ENCODE measurements around a stretch of chr1.

DNA sequence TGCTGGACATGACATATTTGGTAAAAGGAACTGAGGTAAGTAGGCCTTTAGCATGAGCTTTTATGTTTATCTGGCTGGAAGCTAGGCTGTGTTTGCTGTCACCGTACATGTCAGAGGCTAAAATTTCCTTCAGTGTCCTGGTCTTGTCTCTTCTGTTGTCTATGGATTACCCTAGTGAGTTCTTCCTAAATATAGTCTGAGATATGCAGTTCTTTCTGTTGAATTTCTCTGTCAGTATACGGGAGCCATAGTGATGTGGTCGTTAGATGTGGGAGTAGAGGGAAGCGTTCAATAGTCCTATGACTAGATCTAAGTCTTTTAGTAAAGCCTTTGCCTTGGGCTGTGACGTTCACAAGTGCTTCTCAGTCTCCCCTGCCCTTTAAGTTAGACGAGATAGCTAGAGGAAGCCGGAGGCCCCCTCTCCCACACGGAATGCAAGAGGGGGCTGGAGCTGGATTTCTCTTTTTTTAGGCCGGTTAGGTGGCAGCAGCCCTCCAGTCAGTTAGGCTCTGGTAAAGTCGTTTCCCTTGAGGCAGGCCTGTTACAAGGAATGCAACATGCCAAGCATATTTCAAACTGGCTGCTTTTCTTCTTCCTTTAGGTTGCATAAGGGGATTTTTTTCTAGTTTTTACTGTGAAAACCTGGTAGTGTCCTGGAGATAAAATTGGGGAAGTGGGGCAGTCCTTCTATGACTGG, 28.5 kb downstream of the SDCCAG8 start:
- PRO-cap, result no peak
- RAMPAGE, long total RNA, 4 experiments, result no peak in any of the 4 experiments

DNA sequence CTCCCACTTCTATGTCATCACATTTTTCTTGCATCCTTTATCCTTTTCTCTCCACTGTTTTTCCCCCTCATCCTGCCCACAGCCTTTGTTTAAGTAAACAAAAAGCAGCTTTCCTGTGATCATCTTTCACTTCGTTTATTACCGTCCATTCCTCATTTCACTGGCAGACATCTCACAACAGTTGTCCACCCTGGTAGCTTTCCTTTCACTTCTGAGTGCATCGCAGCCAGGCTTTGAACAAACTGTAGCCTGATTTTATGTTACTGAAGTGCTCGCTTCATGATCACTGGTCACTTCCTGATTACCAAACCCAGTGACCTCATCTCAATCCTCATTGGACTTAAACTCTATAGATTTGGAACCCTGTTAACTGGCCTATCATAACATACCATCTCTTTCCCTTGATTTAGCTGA, 67.6 kb downstream of the SDCCAG8 start:
- PRO-cap, result no peak
- RAMPAGE, long total RNA, 4 experiments, result no peak in any of the 4 experiments

DNA sequence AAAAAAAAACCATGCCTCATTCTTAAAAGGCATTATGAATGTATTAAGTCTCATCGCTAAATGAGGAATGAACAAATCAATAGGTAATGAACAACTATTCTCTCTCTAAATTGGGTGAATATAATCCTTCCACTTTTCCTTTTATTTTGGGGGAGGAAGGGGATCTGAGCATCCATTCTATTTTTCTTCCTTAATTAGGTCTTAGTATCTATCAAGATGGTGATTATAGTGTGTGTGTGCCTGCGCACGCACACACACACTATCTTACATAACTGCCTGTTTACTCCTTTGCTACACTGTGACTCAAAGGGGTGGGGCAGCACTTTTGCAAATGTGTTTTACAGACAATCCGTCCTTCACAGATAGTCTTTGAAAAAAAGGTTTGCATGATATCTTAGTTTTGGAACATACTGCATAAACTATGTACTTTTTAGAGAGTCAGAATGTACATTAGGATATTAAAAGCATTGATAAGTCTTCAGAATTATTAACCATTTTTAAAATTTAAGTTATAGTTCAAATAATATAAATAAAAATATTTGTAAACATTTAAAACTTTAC, 191.5 kb downstream of the SDCCAG8 start:
- PRO-cap, result no peak
- RAMPAGE, long total RNA, 4 experiments, result no peak in any of the 4 experiments

DNA sequence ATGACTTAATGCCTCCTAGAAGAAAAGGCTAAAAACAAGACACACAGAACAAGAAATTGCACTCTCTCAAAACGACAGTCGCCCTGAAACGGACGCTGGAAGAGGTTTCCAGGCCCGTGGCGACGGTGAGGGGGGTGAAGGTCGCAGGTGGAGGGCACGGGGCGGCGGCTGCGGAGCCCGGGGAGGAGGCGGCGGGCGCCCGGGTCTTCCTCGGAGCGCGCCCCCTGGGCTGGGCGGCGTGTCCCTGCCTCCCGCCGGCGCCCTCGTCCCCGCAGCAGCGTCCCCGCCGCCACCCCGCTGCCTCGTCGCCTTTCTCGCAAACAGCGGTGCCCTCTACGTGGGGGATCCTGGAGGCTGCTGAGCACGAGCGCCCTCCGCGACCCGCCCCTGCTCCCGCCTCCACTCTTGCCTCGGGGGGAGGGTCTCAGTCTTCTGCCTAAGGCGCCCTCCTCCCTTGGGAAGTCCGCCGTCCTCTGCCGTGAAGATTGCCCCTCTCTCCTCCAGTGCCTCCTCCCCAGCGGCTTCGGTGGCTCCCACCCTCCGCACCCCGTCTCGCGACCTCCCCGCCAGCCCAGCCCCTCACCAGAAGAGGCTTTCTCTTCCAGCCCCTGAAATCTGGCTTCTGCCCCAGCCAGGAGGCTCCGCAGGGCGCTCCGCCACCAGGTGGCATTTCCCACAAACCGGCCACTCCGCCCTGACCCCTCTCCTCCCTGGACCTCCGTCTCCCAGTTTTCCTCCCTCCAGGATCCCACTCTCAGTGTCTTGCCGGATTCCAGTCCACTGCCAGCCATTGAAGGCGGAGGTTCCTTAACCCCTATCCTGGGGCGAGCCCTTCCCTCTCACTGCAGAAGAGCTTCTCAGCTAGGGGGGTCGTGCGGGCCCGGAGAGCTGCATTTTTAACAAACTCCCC, 227.4 kb downstream of the SDCCAG8 start:
- PRO-cap, result no peak
- RAMPAGE, long total RNA, 4 experiments, result no peak in any of the 4 experiments

- PRO-cap, result no peak
- RAMPAGE, long total RNA, 4 experiments, result no peak in any of the 4 experiments
These were observed 119.8 kb downstream of the AKT3 start for GRCh38 chr1:243729802-243730997.

- PRO-cap, result no peak
- RAMPAGE, long total RNA, 4 experiments, result no peak in any of the 4 experiments
These were observed 118.7 kb downstream of the AKT3 start for GRCh38 chr1:243731205-243731901.

GRCh38 chr1:243736831-243737677, 113.0 kb downstream of the AKT3 start:
- PRO-cap, result no peak
- RAMPAGE, long total RNA, 4 experiments, result no peak in any of the 4 experiments

DNA sequence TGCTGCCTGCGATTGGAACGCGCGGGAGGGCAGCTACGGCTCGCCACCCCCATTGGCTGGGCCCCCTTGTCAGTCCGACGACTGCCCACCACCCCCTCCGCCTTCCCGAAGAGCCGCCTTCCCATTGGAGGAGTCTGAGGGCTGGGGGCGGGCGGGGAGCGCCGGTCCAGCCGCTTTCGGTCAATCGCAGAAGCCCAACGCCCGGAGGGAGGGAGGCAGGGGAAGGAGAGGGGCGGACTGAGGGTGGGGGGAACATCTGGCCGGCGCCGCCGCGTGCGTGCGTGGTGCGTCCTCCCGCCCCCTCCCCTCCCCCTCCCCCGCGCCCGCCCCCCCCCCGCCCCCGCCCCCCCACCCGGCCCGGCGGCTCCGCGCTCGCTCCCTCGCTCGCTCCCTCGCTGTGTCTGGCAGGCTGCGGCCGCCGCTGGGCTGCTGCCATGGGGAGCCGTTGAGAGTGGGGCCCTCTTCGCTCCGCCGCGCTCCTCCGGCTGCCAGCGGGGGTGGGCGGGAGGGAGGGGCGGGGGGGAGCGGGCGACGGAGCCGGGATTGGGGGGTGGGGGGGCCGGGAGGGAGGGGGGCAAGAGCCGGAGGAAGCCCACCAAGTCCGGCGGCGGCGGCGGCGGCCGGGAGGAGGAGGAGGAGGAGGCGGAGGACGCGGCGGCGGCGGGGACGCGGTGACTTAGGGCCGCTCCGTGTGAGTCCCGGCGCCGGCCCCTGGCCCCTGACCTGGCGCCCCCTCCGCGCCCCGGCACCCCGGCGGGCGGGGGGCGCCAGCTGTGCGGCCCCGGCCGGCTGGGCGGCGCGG, 2.6 kb upstream of the ZBTB18 start:
- PRO-cap, result bidirectional peak, plus-strand start at position 190 of the sequence, minus-strand start outside the sequence; unidirectional peak, plus-strand start at position 398 of the sequence
- RAMPAGE, long total RNA, 4 experiments, result no peak in any of the 4 experiments

GRCh38 chr1:244052056-244052465, 978 bp downstream of the ZBTB18 start:
- PRO-cap, result no peak
- RAMPAGE, long total RNA, 4 experiments, result no peak in any of the 4 experiments

DNA sequence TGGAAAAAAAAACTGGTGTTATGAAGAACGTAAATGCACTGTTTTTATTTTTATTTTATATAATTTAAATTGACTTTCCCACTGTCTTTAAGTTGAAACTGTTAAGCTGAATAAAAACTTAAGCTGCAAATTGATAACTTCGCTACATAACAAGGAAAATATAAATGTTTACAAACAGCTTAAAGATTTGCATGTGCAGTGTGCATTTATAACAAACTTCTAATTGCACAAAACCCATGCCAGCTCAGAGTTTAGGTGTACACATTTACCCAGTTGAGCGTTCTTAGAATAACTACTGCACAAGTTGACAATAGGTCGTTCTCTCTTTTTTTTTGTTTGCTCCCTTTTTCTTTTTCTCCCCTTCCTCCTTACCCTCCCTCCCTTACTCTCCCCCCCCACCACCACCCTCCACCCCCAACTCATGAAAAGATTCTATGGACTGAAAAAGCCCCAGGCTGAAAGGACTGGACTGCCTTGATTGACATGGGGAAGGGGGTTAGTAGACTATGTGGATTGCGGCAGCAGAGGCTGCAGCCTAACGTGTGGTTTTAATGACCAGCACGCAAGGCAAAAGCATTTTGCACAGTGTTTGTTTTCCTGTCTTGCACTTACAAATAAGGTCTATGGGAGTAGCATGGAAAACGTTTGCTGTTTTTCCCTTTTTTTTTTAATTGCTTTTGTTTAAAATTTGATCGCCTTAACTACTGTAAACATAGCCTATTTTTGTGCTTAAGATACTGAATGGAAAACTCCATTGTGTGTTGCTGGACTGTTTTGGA, 5.4 kb downstream of the ZBTB18 start:
- PRO-cap, result no peak
- RAMPAGE, long total RNA, 4 experiments, result no peak in any of the 4 experiments

DNA sequence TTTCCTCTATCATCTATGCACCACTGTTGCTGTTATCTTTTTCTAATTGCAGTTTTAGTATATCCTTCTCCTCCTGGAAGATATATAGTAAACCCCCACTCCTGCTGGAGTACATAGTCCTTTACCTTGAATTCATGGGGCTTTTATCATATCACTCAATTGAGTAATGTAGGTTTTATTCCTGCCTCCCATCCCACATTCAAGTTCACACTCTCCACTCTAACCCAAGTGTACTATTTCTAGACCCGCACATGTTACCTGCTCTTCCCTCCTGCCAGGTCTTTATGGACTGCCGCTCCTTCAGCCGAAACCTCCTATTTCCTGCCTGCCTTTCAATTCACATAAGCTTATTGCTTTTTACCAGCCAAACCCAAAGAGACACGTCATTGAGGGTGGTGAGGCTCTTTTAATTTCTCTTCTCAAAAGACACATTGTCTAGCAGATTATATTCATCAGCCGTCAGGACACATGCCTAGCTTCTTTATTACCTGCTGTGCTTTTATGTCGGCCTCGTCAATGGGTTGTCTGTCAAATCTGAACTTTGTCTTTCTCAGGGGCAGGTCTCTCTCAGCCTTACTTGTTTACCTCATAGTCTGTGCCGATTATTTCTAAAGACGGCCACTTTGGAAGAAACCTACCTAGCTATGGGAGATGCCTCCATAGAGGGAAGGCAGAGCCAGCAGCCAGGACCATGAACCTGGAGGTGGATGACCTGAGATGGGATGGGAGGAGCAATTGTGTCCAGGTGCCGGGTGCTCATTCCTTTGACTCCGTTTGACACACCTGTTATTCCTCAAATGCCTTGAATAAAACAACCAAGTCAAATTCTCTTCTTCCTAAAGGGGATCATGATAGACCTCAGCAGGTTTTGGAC, 41.9 kb downstream of the ZBTB18 start:
- PRO-cap, result no peak
- RAMPAGE, long total RNA, 4 experiments, result no peak in any of the 4 experiments

- PRO-cap, result no peak
- RAMPAGE, long total RNA, 4 experiments, result no peak in any of the 4 experiments
These were observed 26.9 kb upstream of the C1orf100 start for GRCh38 chr1:244325458-244325949.

GRCh38 chr1:244341246-244342256, 10.9 kb upstream of the C1orf100 start:
- PRO-cap, result no peak
- RAMPAGE, long total RNA, 4 experiments, result no peak in any of the 4 experiments

DNA sequence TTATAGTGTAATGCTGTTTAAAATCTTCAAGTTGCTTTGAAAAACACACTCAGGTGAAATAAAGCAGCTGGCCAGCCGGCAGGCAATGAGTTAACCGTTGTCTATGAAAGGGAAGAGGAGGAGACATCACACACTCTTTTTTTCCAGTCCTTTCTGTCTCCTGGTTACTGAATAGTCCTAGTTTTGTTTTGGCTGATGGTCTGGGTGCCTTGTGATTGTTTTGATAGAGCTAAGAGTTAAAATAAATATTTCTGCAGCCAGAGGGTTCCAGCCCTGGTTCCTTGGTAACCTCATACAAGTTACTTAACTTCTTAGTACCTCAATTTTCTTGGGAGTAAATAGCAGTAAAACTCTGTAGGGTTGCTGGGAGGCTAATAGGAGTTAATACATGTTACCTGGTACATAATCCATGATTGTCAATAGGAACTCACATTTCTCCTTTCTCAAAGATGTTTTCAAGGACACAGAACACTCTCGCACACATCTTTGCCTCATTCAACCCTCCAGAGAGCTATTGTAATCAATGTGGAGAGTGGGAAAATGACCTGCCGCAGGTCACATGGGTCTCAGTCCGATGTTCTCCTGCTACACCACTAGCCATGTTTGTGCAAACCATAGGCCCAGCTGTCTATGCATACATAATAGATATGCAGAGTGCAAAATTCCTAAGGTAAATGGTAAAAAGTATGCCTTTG, 9.8 kb downstream of the C1orf100 start:
- PRO-cap, result no peak
- RAMPAGE, long total RNA, 4 experiments, result no peak in any of the 4 experiments

DNA sequence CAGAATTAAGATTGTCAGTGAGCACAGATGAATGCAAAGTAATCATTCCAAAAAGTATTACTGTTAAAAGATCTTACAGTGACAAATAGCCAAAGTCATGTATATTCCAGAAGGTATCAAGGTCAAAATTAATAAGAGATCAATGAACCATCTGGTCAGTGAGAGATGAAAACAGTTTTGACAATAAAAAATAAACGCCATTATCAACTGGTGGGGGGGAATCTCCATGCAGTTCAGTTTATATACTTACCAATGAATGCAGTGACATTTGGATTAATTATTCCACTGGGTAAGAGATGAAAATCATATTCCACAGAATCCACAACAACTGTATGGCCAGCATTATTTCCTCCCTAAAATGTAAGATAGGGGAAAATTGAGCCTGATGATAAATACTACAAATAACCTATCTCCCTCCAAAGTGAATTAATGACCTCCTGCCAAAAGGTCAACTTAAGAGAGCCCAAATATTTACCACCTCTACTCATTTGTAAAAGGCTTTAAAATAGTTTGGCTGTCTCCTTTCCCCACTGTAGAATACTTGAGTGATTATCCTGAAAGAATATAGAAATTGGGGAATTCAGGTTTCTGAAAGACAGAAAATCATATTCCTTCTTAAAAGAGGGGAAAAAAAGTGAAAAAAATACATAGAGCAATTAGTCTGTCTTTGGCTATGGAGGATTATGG, 14.2 kb downstream of the ADSS2 start:
- PRO-cap, result no peak
- RAMPAGE, long total RNA, 4 experiments, result no peak in any of the 4 experiments

GRCh38 chr1:244705883-244706686, 24.7 kb downstream of the ENSG00000284188 start:
- PRO-cap, result no peak
- RAMPAGE, long total RNA, 4 experiments, result no peak in any of the 4 experiments

DNA sequence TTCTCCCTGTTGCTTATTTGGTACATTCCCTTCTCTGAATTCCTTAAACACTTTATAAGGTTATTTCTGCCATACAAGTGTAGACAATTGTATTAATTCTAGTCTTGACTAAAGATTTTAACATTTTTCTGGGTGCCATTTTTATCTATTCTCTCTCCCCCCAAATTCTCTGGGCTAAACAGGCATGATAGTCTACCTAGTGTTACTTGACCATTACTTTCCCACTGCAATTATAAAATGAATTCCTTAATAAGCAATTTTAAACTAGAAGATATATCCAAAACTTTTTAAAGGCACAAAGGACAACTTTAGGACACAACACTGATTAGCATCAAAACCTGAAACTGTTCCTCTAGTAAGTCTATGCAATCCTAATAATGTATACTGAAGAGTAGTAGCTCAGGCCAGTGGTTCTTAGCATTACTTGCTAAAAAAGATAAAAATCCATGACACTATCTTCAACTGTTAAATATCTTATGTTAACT, 12.1 kb downstream of the HNRNPU start:
- PRO-cap, result no peak
- RAMPAGE, long total RNA, 4 experiments, result no peak in any of the 4 experiments

DNA sequence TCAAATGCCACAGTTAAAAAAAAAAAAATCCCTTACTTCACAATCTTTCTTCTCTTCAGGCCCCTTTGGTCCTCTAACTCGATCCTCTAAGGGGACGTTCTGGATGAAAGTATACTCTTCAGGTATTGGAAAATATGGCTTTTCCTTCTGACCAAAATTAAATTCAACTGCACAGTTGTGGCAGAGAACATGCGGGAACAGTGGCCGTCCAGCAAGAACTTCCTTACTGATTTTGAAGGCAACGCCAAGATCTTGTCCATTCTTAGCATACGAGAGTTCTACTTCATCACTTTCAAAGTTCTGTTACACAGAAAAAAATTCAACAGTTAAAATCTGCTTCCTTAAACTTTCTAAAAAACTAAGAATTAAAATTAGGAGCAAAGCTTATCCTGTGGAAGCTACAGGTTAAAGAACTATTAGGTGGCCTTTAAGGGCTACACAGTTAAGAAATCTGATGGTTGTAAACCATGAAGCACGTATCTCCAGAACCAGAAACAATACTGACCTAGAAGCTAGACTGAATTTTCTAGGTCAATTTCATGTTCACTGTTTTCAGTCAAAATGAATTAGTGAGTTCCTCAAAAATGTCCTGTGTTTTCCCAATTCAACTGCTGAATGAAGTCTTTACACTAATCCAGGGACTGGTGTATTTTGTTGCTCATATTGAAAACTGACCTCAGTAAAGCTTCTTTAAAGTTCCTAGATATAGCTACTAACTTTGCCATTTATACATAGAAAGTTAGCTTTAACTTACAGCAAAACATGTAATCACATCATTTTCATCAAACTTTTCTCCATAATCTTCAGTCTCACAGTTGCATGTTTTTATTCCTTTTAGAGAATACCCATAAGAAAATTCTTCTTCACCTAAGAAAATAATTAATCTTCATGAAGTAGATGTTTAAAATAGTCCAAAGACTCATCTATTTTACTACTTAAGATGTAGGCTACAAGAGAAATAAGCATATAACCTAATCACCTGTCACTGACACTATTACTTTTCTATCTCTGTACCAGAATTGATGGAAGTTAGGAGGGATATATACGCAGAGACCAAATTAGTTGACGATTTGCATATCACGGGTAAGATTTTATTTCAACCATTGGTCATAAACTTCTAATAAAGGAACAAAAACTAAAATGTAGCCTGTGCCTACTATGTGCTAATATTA, 6.0 kb downstream of the HNRNPU start:
- PRO-cap, result no peak
- RAMPAGE, long total RNA, 4 experiments, result no peak in any of the 4 experiments

- PRO-cap, result no peak
- RAMPAGE, long total RNA, 4 experiments, result no peak in any of the 4 experiments
These were observed 1.7 kb downstream of the HNRNPU start for GRCh38 chr1:244862757-244862911.

- PRO-cap, result bidirectional peak, plus-strand start at chr1:244863175, minus-strand start at chr1:244863086
- RAMPAGE, long total RNA, 4 experiments, result no peak in any of the 4 experiments
These were observed 1.4 kb downstream of the HNRNPU start for GRCh38 chr1:244862912-244863314.

Data from suprapubic skin (tissue), 4 donors.